Penis (tissue), 1 donor: ENCODE measurements around a stretch of chr15.

GRCh38 chr15:57477563-57478637, 101.6 kb downstream of the CGNL1 start:
- PRO-cap: no peak

- PRO-cap: no peak
These were observed 89.7 kb upstream of the MYZAP start for GRCh38 chr15:57501825-57502553.

GRCh38 chr15:57505184-57505832, 86.4 kb upstream of the MYZAP start:
- PRO-cap: no peak

- PRO-cap: no peak
These were observed 29.5 kb upstream of the MYZAP start for GRCh38 chr15:57562146-57562614.

- PRO-cap: no peak
These were observed 457 bp upstream of the MYZAP start for GRCh38 chr15:57591256-57591638.

- PRO-cap: no peak
These were observed 1.3 kb downstream of the MYZAP start for GRCh38 chr15:57592891-57593592.

DNA sequence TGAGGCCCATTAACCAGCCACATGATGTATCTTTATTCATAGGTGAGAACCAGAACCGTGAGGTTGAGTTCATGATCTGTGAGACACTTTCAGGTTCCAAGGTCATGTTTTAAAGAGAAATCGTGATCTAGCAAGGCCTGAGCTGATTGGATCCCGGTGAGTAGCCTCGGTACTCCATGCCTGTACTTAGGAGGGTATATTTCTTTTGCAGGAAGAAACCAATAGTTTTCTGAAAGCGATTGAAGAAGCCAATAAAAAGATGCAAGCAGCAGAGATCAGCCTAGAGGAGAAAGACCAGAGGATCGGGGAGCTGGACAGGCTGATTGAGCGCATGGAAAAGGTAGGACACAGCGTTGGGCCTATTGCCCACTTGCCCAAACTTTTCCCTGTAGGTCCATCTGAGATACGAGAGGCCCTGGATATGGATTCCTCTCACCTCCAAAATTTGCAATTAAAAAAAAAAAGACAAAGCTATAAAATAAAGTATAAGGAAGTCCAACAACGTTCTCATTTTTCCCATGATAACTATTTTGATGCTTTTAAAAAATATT, 41.8 kb downstream of the MYZAP start:
- PRO-cap: no peak

DNA sequence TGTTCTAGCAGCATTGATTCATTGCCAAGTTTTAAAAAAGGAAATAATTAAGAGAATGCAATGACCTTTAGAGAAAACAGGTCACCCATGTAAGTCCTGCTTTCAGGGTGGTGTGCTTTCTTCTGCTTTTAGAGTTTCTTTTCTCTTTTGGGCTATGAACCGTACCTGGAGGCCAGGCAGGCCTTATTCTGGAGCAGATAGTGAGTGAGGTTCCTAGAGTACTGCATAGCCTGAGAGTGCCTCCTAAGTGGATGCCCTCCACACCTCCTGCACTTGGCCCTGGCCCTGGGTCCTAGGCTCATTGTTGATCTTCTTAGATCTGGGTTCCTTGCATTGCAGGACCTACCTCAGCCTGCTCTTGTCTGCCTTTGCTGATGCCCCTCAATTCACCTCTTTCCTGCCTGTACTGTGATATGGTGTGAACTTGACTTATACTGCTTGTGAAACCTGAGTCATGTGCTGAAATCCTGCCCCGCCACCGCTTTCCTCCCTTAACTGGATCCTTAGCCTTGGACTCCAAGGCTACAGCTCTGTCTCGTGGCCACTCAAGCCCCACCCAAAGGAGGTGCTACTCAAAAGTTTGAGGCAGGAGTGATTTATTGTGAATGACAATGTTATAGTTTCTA, 55.9 kb downstream of the MYZAP start:
- PRO-cap: no peak

GRCh38 chr15:57708586-57709239, 2.2 kb downstream of the POLR2M start:
- PRO-cap: no peak

GRCh38 chr15:57752441-57752758, 45.9 kb downstream of the POLR2M start:
- PRO-cap: no peak

DNA sequence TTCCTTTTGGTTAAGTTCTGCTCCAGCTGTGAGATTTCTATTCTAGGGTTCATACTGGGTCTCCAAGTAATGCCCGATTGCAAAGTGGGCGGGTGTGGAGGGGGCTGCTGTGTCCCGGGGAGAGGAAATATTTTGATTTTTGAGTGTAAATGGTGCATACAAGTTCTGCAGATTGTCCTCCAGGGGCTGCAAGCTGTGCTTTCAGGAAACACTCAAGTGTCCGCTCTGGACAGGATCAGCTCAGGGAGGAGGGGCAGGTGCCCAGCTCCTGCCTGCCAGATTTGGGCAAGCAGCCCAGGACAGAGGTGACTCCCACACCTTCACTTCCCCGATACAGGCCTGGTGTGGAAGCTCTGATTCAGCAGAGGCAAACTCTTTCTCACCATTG, 142.8 kb downstream of the ALDH1A2 start:
- PRO-cap: no peak

- PRO-cap: no peak
These were observed 9.0 kb downstream of the AQP9 start for GRCh38 chr15:58147267-58147582.

GRCh38 chr15:58282262-58282703, 144.1 kb downstream of the AQP9 start:
- PRO-cap: no peak

DNA sequence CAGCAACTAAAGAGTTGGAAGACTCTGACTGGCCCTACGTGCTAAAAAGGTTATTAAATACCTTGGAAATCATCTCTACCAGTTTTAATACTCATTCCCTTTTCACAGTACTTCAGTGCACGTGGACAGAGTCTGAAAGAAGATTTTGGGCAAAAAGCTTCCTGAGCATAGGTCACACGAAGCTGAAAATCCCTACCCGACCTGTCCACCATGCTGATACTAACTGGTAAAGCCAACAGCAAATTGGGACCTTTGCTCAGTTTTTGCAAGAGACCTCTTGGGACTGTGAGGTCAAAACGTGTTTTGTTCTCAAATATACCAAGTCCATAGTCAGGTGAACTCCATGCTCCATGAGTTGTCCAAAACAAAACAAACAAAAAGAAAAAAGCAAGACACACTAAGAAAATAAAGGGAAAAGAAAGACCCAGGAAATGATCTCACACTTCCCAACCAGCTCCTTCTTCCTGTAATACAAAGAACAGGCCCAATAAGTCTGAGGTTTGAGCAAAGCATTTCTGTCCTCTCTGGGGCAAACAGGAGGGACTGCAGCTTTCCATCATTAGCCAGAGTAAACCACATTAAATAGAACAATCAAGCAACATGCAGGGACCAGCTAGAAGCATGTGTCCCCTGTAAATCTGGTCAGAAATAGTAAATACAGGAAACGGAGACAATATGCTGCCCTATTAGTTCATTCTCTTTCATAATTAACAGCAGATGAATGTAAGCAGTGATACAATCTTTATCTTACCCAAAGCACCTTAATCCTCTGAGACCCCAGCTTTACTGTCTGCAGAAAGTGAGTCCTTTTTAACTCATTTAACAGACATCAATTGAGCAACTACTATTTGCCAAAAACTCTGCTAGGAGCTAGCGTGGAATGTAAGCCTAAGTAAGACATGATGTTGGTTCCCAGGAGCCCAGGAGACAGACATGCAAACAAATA, 125.1 kb upstream of the LIPC start:
- PRO-cap: no peak

GRCh38 chr15:58386101-58386438, 45.7 kb upstream of the LIPC start:
- PRO-cap: no peak

DNA sequence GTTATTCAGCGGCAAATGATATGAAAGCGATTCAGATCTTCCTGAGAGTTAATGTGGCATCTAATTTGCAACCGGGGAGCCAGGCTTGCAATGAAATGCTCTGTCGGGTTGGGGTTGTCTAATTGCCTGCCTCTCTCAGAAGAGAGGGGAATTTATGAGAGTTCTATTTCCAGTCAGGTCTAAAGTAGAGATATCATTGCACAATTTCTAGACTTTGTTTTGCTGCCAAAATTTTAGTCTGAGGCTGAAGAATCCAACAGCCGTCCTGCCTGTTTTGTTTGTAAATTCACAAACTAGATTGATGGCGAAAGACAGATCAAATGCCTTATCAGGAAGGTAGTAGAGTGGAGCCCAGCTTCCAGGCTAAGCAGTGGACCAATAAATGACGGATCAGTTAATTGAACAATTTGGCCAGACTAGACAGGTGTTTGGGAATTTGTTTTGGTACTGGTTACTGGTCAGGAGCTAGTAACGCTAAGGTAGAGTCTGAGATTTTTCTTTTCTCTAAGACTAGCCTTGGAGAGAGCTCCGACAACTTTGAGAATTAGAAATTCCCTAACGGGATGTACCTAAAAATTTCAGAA, 701 bp downstream of the LIPC start:
- PRO-cap: no peak

GRCh38 chr15:58440085-58440675, 8.4 kb downstream of the LIPC start:
- PRO-cap: no peak

- PRO-cap: no peak
These were observed 35.8 kb downstream of the LIPC start for GRCh38 chr15:58467657-58468023.

- PRO-cap: no peak
These were observed 52.9 kb downstream of the LIPC start for GRCh38 chr15:58484596-58485135.

- PRO-cap: no peak
These were observed 143.4 kb downstream of the LIPC start for GRCh38 chr15:58575111-58575614.